Subcutaneous preadipocyte (primary cell): ENCODE measurements around a stretch of chr9.

- CAGE, long polyA plus RNA = no peak
Observed at GRCh38 chr9:130254168-130254833, 11.3 kb upstream of the HMCN2 start.

GRCh38 chr9:130267796-130268396, 2.3 kb downstream of the HMCN2 start:
- CAGE, long polyA plus RNA = no peak

DNA sequence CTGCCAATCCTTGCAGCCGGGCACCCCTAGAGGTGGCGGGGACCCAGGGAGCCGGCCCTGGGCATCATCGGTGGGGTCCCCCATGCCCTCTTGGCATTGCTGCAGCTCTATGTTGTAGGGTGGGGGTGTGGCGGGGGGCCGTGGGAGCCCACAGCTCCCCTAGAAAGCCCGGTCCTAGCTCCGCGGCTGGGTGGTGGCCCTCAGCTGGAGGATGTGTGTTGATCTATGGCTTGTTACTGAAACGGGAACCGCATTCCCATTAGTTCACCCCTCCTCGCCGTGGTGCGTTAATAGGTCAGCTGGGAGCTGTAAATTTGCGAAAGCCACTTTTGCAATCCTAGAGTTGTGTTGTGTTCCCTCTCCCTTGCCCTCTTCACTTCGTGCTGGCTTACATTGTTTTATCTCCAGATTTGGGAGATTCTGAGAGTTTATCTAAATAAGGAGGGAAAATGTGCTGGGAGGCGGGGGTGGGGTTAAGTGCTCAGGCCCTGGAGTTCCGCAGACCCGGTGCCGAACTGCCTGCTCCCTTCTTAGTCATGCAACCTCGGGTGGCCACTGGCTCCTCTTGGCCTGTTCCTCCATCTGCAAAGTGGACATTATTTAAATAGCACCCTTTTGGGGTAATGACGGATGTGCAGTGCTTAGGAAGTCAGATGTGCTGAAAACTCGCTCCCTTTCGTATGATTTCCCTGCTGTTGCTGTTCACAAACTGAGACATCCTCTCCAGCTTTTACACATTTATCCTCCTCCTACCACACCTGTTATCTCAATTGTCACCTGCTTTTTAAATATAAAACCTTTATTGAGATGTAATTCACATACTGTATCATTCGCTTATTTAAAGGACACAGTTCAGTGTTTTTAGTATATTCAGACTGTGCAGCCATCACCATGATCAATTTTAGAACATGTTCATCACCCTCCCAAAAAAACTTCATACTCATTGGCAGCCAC, 62.9 kb downstream of the HMCN2 start:
- CAGE, long polyA plus RNA = no peak

- CAGE, long polyA plus RNA = no peak
Observed at GRCh38 chr9:130549116-130549553, 30.2 kb upstream of the FUBP3 start.

DNA sequence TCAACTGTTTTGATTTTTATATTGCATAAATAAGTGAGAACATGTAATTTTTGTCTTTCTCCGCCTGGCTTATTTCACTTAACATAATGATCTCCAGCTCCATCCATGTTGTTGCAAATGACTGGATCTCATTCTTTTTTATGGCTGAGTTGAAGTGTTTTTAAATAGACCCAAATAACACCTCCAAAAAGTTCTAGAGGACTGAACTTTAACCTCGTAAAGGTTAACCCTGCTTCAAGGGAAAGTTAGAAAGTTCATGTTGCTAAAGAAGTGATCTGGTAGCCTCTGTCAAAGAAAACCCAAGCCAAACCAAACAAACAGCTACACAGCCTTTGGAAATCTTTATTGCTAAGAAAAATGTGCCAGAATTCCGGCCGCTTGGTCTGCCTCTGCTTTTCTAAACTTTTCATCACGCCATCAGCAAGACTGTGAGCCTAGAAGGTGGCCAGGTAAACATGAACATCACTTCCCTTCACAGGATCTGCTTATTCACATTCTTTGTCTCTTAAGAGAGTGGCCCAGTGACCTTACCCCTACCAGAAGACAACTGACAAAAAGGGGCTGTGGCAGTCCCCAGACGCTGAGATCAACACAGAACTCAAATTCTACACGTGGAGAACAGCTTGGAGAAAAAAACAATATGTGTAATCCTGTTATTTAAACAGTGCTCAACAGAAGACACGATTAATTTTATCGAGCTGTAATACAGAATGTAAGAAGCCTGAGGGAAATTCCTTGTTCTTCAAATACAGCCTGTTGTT, 17.9 kb downstream of the FUBP3 start:
- CAGE, long polyA plus RNA = no peak

DNA sequence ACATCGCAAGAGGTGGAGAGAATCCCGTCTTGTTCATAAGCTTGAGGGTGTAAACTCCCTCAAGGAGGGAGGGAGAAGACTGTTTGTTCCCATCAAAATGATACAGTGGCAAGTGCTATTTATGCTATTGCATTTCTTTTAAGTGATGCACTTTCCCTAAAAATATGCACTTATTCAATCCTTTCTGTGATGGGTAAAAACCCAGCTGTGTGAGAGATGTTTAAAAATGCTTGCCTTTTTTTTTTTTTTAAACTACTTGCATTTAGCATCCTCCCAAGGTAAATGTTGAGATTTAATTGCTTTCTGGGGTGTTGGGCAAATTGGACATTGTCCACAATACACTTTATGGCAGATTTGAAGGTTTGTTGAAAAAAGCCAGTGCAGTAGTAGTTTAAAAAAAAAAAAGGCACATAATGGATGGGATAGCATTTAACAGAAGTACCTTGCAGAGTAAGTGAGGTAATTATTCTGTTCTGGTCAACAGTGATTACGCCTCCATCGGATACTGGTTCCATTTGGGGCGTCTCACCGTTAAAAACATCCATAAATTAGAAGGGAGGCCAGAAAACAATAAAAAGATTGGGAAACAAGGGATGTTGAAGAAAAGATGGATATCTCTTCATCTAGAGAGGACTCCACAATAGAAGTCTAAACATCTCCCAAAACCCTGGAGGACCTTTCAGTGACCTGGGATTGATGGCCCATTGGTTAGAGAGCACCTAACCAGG, 32.2 kb downstream of the FUBP3 start:
- CAGE, long polyA plus RNA = no peak

- CAGE, long polyA plus RNA = no peak
Observed at GRCh38 chr9:130690222-130690625, 3.4 kb upstream of the EXOSC2 start.

DNA sequence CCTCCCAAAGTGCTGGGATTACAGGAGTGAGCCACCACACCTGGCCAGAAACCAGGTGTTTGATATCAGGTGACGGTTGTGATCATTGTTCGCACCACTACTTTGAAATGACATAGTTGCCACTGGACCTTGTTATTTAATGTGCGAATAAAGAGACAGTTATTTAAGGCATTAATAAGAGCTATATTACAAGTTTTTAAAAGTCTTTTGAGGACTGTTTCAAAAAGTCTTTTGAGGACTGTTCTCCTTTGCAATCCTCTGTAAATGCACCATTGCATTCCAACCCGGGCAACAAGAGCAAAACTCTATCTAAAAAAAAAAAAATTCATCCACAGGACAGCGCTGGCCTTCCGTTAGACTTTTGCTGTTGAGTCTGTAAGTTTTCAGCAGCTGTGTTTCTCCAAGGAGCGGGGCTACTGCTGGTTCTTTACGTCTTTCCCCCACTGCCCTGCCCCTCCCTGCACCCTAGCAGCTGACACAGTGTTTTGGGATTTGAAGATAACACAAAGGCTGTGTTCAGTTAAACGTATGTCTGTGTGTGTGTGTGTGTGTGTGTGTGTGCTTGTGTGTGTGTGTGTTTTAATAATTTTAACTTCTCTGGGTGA, 10.6 kb downstream of the ABL1 start:
- CAGE, long polyA plus RNA = no peak

DNA sequence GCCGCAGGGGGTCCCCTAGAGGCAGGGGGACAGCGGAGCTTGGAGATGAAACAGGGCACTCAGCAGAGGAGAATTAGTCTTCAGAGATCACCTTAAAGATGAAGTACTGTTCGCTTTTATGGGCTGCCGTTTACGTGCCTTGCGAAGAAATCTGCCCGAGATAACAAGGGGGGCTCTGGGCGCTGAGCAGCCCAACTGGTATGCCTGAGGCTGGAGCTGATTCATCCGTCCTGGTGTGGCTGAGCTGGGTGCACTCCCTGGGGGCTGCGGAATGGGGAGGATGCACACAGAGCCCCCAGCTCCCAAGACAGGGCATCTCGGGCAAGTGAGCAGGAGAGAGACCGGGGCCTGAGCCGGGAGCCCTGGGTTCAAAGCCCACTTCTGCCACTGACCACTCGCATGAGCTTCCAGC, 5.9 kb downstream of the FIBCD1 start:
- CAGE, long polyA plus RNA = no peak

DNA sequence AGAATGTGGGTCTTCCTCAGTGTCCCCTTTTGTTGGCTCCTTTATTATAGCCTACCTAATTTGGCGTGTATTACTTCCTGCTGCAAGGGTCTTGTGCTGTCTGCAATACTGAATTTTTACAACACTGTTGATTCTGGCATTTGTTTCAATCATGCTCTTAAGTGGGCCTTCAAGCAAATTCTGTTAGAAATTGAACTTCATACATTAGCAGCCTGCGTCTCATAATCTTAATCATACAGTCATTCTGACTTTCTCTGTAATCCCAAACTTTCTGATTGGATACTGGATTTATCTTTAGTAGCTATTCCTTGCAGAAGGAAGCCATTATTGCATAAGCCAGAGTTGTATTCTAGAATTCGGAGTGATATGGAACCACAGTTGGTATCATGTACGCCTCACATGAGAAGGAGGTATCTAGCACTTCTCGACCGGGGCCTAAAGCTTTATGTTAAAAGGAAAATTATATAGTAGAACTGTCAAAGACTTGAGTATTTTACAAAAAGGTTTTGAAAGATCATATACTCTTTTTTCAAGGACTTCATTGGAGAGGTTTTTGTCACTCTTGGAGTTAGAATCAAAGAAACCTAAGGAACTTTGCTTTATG, 64.5 kb downstream of the NUP214 start:
- CAGE, long polyA plus RNA = no peak

GRCh38 chr9:131227811-131228435, 48.4 kb downstream of the FAM78A start:
- CAGE, long polyA plus RNA = no peak

- CAGE, long polyA plus RNA = no peak
Observed at GRCh38 chr9:131238356-131238984, 37.8 kb downstream of the FAM78A start.

DNA sequence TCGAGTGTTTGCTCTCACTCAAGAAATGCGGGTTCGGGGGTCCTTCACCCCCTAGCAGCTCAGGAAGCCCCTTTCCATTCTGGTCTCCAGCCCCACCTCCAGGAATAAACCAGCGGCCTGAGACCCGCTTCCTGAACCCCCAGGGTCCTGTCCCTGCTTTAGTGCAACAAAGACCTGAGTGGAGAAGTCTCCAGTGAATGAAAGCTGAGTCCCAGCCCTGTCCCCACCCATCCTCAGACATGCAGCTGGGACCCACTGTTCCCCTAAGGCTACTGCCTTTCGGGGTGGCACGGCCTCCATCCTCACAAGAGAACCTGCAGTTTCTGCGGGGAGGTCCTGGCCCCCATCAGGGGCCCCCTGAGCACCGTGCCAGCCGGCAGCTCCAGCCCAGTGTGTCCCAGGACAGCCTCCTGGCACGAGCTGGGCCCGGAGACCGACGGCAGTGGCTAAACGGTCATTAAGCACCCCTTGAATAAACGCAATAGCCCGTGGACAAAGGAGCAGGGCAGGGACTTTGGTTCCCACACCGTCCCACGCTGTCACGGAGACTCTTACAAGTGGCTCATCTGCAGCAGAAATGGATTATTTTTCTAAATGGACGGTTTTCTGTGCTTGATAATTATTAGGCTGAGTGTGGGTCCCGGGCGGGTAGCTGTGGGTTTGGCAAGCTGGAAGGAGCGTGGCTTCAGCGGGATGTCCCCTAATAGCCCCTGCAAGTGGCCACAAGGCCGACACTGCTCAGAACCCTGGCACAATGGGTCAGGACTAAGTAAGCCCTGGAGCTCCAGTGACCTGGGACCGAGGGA, 17.6 kb downstream of the FAM78A start:
- CAGE, long polyA plus RNA = no peak

GRCh38 chr9:131281164-131281601, 4.9 kb upstream of the FAM78A start:
- CAGE, long polyA plus RNA = no peak

DNA sequence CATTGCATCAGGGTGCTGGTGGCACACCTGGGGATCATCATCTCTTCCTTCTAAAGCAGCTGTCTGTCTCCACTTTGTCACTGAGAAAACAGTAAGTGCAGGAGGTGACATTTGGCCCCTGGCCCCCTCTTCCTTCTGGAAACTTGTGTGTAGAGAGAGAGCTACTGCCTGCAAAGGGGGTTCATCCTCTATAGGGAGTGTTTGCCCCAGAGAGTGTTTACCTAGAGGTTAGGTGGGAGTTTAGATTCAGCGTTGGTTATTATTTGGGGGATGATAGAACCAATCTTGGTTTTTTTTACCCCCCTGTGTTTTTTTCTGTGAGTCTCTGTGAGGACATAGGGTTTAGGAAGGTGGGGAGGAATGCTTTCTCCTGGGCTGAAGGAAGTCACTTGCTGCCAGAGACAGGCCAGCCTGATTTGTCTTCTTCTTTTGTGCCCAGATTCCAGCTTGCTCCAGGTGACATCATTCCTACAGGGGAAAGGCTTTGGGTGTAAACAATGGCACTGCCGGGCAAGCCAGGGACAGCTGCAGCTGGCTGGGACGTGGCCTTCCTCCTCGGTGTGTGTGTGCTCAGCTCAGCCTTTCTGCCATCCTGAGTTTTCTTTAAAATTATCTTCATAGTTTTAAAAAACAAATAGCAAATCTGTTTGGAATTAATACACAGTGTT, 24.4 kb downstream of the PRRC2B start:
- CAGE, long polyA plus RNA = no peak

GRCh38 chr9:131433119-131433460, 39.2 kb downstream of the PRRC2B start:
- CAGE, long polyA plus RNA = no peak

DNA sequence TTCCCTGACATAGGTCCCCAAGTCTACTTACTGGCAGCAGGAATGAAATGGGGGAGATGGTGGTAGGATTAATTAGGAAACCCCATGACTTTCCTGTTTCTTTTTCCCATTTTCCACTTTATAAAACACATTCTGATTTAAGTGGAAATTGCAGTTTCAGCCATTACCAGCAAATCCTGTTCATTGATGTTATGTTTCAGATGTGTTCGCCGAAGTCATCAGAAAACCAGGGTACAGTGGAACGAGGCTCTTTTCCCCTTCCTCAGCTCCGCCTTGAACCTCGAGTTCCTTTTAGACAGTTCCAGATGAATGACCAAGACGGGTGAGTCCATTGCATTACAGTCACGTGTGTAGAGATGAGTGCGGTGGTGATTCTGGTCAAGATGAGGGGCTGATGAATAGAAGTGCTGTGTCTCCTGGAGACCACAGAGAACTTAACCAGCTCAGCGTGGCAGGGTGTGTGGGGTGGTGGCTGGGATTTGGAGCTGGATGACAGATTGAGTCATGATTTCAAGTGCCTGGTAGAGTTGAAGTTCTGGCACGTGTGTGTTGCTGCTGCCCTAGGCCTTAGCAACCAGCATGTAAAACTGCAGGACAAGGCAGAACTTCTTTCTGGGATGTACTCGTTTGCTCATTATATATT, 53.1 kb downstream of the PRRC2B start:
- CAGE, long polyA plus RNA = no peak

GRCh38 chr9:131478870-131479949, 23.5 kb upstream of the POMT1 start:
- CAGE, long polyA plus RNA = no peak

DNA sequence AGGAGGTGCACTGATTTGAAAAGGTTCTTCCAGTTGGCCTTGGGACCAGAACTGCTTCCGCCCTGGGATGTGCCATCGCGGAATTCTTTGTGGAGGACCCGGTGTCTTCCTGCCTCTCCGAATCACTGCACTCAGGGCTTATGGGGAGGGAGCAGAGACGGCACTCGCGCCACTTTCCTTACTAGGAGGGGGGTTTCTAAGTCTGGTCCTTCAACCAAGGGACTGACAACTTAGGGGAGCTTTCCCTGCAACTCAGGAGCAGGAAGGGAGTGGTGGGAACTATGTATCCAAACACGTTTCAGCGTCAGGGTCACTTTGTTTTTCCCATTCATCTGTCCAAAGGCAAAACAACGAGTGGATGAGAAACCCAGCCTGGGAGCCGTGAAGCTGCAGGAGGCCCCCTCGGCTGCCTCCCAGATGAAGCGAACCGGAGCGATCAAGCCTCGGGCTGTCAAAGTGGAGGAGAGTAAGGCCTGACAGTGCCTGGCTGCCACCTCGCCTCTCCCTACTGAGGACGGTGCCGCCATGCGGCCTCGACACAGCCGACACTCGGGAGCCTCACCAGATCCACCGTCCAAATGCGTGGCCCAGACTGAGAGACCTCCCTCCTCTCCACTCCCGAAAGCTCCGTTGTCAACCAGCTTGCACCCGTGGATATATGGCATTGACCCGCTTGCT, 7.2 kb upstream of the POMT1 start:
- CAGE, long polyA plus RNA = no peak

GRCh38 chr9:131530407-131530898, 610 bp downstream of the UCK1 start:
- CAGE, long polyA plus RNA = no peak